Left cardiac atrium (tissue), 1 donor: Measurements from ENCODE around the genes SLC11A2 and ANKRD33.

- PRO-cap, result bidirectional peak, plus-strand start at chr12:51026511, minus-strand start at chr12:51026380
These were observed at the start of gene SLC11A2 for GRCh38 chr12:51026069-51026454. SLC11A2 (minus strand) TSS chr12:51026384.

DNA sequence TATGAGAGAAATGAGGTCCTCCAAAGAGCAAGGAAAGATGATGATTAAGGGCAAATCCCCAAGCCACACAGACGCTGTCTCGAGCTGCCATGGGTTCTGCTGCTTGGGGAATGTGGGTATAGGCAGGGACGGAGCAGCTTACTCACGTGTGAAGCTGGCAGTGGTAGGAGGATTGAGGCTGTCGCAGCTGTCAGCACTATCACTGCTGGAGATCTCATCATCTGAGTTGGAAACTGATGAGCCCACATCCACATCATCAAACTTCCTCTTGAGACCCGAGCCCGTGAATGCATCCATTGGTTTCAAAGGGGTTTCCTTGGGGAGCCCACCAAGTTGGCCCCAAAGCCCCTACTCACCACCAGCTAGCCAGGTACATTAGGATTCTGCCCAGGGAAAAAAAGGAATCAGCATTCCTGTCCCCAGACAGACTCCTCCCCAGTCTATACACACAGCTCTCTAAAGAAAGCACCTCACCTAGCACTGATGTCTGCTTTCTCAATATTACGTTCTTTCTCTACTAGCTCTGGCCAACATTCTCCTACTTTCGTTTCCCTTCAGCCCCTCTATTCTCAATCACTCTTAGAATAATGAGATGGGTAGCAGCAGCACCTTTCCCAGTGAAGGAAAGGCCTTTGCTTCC lies 7.0 kb downstream of the CSRNP2 start:
- PRO-cap, result no peak

DNA sequence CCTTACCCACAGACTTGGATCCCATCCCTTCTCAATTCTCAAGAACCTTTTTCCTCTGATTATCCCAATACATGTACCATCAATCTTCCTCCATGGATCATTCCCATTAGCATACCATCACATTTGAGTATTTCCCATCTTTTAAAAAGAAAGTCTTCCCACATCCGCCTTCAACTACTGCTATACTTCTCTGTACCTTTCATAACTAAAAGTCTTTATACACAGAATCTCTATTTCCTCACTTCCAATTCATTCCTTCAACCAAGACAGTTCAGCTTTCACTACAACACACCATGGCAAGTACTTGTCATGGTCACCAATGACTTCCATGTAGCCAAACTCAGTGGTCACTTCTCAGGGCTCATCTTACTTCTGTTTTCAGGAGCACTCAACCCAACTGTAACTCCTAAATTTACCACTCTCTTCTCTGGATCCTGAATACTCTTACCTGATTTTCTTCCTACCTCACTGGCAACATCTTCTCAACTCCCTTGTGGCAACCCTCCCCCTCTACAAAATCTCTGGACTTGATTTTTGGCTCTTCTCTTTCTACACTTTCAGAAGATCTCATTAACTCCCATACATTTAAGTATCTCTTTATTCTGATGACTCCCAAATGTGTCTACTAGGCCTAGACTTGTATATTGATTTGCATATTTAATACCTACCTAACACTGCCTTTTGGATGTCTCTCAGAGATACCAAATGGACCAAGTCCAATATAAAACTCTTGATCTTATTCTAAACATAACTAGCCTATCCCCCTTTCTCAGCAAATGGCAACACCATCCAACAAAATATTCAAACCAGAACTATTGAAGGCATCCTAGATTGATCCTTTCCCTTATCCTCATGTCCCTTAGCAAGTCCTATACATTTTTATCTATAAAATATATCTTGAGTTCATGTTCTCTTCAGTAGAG lies 30.1 kb downstream of the TFCP2 start:
- PRO-cap, result no peak

GRCh38 chr12:51217547-51217734 lies 421 bp downstream of the POU6F1 start:
- PRO-cap, result bidirectional peak, plus-strand start at chr12:51217636, minus-strand start at chr12:51217474

DNA sequence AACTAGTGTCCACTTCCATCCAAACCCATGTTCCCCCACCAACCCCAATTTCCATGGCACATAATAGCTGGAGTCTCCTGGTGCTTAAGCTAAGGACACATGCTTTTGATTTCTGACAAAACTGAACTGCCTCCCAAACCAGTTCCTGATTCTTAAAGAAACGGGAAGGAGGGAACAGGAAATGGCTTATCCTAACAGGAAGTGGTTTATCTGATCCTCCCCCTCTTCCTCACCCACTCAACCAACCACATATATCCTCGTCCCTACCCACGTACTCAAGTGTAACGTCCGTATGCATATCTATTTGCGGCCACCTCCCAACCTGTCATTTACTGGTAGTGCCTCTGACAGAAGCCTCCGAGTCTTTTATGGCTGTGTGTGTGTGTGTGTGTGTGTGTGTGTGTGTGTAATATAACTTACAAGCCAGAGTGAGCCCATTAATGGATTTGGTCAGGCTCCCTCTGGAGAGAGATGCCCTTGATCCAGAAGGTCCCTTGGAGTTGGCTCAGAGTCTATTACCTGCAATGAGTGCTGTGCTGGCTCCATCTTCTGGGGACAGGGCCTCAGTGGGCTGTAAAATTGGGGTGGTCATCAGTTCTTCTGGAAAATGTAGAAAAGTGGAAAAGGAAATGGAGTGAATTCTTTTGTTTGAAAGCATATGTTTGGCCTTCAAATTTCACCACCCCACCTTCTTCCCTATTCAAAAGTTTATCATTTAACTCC lies 7.8 kb downstream of the DAZAP2 start:
- PRO-cap, result no peak

DNA sequence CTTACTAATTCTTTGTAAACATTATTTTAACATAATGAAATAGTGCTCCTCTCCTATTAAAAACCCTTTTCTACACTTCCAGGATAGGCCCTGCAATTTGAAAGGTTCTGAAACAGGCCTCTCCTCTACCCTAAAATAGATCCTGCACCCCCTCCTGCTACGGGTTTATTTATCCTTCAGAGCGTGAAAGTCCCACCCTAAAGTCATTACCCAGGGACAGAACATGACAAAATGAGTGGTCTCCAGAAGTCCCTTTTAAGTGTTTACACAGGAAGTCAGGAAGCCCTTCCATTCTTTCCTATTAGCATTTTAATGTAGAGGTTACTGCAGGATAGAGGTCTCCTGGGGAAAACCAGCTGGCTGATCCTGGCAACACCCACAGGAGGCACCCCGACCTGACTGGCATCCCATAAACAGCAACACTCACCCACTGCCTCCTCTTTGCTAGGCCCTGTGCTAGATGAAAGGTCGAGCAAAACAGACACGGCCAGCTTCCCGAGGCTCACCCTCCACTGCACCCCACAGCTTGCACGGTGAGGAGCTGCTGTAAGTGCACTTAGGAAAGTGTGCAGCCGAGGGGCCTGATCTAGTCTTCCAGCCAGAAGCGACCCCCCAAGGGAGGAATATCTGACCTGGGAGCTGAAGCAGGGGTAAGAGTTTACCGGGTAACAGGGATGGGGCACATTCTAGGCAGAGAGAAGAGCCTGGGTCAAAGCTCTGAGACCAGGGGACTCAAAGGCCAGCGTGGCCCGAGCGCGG lies 8.9 kb downstream of the DAZAP2 start:
- PRO-cap, result no peak

GRCh38 chr12:51270727-51271430 lies 664 bp upstream of the SMAGP start:
- PRO-cap, result no peak

GRCh38 chr12:51389395-51390115 lies 1.7 kb downstream of the GALNT6 start:
- PRO-cap, result no peak

- PRO-cap, result no peak
These were observed 12.5 kb upstream of the GALNT6 start for GRCh38 chr12:51403436-51404373.

- PRO-cap, result no peak
These were observed at the start of gene ANKRD33 for GRCh38 chr12:51887737-51888495. ANKRD33 (plus strand) TSS chr12:51888103.

DNA sequence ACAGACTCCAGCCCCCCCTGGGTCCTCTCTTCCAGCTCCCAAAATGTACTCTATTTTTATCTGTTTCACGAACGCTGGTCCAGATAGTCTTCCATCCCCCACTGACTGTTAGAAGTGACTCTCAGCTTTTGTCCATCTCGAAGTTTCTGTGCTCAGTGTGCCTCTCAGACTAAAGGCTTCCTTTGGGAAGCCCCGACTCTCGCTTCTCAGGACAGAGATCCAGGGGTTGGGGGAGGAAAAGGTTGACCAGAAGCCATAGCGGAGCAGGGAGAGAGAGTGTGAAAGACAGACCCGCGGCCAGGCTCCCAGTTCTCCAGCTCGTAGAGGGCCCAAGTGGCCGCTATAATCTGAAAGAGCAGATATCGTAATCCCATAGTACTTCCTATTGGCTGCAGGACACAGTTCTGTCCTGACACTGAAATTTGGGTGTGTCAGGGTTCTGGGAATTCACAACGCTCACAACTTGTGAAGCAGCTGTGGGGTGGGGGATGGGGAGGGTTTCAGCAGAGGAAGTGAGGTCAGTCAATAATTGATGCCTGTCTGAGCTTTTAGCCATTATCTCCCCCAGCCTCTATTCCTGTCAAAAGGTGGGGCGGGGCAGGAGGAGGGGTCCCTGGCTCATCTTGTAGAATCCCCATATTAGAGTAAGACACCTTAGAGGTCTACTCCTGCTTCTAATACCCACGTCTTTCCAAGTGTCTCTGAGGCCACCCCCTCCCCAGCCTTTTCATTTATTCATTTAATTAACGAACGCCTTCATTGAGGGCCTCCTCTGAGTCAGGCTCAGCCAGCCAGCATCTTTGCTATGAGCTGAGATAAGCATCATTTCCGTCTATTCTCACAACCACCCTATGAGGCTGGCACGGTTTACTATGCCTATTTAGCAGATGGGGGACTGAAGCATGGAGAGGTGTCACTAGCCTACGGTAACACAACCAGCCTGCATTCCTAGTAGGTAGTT lies 1.6 kb upstream of the ACVRL1 start:
- PRO-cap, result bidirectional peak, plus-strand start at position 431 of the sequence, minus-strand start at position 335 of the sequence; unidirectional peak, plus-strand start at position 891 of the sequence

GRCh38 chr12:51922187-51923394 lies 15.3 kb downstream of the ACVRL1 start:
- PRO-cap, result no peak

DNA sequence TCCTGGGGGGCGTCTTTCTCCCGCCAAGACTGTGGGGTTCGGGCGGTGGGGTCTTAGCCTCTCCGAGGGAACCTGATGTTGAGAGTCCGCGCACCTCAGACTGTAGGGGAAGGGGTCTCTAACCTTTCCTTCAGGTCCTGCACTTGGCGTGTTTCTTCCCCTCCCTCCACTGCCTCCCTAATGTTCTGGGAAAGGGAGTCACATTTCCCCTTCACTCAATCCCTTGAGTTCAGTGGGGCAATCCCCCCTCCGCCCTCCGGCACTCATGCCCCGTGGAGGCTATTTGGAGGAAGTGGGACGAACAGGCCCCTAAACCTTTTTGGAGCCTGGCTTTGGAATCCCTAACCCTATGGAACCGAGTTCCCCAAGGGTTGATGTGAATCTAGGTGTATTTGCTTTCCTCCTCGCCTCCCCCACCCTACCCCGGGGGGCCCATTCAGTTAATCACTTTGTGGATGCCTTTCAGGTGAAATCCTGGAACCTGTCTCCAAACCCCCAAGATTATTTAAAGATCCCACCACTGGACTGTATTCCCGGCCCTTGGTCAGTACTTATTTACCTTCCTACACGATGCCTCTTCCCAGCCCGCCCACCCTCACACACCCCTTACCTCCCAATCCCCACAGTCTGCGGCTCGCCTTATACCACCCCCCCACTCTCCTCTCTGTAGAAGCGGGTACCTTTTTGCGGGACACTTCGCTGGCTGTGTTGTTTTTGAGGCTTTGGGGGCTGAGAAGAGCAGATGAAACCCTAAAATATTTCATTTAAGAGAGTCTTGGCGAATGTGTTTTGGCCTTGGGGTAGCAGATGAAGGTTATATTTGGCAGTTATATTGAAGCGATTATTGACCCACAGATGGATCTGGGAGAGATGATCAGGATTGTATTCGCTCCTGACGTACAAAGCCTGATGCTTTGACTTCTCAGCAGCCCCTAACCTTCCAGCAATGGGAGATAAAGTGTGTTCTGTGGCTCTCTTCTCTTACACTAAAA lies 1.0 kb downstream of the ACVR1B start:
- PRO-cap, result no peak

GRCh38 chr12:51992265-51992762 lies 14.4 kb upstream of the TAMALIN start:
- PRO-cap, result no peak

- PRO-cap, result no peak
These were observed 907 bp upstream of the TAMALIN start for GRCh38 chr12:52005686-52006392.

DNA sequence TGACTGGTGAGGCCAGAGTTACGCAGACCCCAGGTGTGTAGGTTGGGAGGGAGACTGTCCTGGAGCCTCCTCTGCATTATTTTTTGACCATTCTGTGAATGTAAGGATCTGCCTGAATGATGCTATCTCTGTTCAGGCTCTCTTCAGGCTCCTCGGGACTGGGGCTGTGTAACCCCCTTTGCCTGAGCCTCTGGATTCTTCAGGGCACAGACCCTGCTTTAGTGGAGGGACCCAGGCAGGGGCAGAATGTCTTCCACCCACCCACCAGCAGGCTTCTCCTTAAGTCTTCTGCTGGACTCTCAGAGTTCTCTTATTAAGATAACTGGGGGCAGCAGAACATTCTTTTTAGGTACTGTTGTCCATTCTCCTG lies 1.9 kb downstream of the NR4A1 start:
- PRO-cap, result no peak

DNA sequence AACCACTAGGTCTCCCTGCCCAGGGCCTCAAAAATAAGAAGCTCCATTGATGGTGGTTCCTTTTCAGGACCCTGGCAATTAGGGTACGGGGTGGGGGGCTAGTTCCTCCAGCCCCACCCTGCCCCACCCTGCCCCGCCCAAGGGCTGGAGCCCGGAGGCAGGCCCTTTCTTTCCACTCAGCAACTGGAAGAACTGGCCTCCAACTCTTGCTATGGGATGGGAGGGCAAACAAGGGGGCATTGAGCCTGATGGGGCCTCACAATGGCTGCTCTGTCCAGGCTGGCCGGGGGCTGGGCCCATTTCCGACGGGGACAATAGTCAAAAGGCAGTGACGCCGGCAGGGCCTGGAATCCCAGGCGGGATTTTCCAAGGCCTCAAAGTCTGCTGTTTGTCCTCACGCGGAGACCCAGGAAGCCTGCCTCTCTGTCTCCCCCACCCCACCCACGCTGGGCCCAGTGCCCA lies 8.1 kb upstream of the ATG101 start:
- PRO-cap, result no peak

- PRO-cap, result no peak
These were observed 13.9 kb downstream of the SMIM41 start for GRCh38 chr12:52093318-52093793.

DNA sequence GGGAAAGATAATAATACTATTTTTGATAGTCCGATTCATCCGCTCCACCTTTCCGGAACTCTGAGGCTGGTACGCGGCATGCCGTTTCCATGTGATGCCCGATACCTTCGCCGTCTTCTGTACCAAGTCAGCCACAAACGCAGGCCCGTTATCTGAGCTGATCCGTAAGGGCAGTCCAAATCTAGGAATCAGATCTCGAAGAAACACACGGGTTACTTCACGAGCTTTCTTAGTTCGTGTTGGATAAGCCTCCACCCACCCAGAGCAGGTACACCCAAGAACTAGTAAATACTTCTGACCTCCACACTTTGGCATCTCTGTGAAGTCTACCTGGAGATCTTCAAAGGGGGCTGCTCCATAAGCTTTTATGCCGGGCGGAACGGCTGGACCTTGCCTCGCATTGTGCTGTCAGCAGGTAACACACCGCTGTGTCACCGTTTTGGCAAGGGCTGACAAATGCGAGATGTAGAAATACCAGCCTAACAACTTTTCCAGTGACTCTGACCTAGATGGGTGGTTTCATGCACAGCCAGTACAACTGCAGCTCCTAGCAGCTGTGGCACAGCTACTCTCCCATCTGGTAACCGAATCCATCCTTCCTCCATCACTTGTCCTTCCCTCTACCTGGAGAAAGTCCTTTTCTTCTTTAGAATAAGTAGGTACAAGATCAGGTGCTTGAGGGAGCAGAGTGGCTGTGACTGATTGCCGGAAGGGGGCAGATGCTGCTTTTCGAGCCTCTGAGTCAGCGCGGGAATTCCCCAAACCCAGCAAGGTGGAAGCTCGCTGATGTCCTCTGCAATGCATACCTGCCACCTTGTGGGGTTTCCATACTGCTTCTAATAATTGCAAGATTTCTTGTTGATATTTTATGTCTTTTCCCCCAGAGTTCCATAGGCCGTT lies 36.7 kb downstream of the SMIM41 start:
- PRO-cap, result no peak

- PRO-cap, result unidirectional peak, minus-strand start at chr12:52126805
These were observed 47.2 kb downstream of the SMIM41 start for GRCh38 chr12:52126216-52127542.